Bronchial epithelial cell (primary cell): Measurements from ENCODE around the gene ZNF438.

DNA sequence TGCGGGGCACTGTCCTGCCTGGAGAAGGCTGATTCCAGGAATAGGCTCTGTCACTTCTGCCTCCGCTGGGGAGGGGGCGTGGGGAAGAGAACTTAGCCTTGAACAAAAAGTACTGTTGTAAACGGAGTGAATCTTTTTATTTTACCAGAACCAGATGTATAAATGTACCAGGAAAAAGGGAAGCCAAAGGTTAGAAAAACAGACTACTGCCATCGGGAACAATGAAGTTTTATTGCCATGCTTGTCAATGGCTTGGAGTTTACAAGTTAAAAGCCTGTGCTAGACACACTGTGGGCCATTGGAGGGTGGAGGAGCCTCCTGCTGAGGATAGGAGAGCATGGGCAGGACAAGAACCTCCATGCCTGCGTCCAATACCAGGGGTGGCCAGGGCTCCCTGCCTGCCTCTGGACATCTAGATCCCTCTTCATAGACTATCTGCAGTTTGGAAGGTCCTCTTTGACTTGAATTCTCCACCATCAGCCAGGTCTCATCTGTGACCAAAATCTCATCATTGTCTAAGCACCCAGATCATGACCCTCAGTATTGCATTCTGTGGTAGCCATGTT lies 161.7 kb upstream of the LYZL2 start:
- RRBS, 2 experiments, result no CpG with 5 or more reads among the region's 6 CpGs

DNA sequence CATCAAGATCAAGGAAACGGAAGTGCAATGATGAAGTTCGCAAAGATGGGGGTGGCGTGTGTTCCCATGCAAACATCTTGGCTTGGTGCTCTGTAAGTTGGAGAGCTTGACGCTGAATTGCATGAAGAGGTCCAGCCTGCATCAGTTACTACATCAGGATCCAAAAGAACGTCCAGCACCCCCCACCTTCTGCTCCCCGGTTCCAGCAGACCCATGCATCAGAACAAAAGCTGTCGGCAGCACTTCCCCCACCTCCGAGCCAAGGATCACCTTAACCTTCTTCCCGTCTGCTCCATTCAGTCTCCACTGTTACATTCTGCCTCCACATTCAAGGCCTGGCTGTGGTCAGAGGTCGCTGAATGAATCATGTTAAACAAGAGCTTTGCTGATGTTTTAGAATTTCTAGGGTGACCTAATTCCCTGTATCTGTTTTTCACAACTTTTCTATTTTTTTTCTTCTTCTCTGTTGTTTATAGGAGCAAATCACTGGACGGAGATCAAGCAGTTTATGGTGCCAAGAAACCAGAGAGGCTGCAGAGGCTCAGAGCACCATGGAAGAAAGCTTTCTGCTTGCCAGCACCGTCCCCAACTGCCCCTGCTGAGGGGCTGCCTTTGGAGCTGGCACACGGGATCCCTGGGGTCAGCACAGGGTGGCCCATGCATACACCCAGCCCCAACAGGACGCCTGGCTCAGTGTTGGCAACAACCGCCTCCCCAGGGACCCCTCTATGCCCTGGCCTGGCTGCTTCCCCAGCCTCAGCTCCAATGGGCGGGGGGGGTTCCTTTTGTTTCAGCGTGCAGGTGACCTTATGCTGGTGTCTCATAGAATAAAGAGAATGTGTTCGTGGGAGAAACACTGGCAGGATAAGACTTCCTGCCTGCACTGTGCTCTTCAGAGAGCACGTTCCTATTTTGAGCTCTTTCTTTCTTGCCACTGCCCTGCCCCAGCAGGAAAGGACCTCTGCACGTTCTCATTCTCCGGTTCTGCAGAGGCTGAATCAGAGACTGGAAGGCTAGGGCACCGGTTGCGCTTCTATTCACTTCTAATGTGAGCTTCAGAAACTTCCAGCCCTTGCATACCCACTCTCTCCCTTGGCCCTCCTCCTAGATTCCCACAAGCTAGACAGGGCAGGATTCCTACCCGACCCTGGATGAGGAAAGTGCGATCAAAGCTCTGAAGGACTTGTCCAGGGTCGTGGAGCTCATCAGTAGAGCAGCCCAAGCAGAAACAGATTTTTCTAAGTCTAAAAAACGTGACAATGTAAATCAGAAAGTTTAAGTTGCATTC lies 182.7 kb upstream of the LYZL2 start:
- RRBS, 2 experiments, result 71% methylated on average over 1 of the region's 27 CpGs; no CpG with 5 or more reads in 1 of the 2 experiments

GRCh38 chr10:30820152-30820626 lies 190.6 kb upstream of the LYZL2 start:
- RRBS, 2 experiments, result no CpG with 5 or more reads among the region's 5 CpGs

DNA sequence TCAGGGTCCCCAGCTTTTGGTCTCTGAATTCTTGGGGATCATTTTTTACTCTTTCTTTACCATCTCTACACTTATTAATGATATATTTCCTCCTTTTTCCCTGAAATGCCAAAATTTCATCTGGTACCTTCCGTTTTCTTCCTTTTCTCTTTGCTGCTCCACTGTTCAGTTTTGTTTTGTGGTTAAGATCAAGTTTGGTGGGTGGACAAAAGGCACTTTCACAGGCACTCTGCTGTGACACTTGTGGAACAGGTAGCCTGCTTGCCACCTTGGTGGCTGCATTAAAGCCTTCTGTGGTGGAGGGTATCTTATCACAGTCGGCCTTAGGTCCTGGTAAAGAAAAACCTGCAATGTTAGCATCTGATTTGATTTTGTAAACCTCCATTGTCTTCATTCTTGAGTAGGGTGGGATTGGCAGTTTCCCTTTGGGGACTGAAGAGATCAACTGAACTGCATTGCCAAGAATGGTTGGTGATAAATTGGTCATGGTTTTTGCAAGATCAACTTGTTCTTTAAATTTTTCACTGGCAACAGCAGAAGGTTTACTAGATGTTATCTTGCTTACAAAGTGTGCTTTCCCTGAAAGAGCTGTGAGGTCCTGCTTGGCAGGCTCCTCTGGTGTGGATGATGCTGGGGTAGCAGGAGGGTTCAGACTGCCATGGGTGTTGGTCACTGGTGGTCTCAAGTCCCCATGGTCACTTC lies 182.4 kb downstream of the ZNF438 start:
- RRBS, 2 experiments, result no CpG with 5 or more reads among the region's 2 CpGs

DNA sequence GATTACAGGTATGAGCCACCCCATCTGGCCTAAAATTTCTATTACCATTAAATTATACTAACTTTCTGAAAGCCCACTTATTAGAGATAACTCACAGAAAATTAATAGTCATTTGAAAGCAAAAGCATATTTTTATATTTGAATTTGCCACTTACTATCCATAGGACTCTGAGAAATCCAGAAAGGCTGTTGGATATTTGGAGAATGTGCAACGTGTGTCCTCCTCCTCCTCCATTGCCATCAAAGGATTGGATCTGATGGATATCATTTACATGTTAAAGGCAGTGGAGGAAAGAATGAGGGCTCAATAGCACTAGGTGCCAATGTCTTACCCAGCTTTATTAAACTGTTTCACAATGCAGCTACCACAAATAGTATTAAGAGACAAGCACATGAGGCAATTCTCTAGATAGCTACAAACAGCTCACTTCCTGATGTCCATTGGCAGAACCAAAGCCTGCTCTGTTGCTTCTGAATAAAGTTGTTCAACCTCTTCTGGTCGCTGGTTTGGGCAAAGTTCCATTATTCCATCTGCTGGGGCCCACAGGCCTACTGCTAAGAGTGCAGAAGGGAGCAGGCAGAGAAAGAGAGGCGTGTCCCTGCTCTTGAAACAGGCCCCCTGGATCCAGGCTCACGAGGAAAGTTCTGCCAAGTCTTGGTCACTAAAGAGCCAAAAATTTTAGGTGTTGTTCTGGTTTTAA lies 174.0 kb downstream of the ZNF438 start:
- RRBS, 2 experiments, result no CpG with 5 or more reads among the region's 4 CpGs

- RRBS, 2 experiments, result no CpG with 5 or more reads among the region's 1 CpG
These were observed 60.9 kb downstream of the ZNF438 start for GRCh38 chr10:30970822-30971085.

DNA sequence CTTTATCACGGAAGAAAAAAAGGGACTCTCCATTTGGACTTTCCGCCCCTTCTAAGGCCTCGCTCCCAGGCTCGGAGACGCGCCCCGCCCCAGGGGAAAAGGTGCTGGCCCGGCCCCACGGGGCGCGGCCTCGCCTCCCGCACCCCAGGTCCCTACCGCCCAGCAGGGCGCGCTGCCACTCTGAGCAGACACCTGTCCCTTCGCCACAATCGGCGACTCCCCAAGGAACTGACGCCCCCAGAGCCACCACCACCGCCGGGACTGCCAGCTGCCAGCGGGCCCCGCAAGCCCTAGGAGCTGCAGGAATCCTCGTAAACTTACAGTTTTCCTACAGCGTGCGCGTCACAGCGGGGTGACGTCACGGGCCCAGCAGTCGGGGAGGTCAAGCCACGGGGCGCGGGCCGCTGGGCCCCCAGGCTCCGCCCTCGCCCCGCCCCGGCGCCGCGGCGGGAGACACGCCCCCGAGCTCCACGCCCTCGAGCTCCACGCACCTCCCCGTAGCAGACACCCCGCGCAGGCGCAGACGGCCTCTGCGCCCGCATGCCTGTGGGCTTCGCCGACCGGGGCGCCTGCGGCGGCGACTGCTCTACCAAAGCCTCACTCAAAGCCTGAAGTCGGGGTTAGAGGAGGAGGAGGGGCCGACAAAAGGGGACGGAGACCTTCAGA lies at the start of gene ZNF438:
TSS of gene ZNF438 (minus strand) at position 354 of the 666 bp plus-strand sequence.
- RRBS, 2 experiments, result no CpG with 5 or more reads among the region's 66 CpGs

GRCh38 chr10:31051427-31052310 lies 20.0 kb upstream of the ZNF438 start:
- RRBS, 2 experiments, result no CpG with 5 or more reads among the region's 5 CpGs

DNA sequence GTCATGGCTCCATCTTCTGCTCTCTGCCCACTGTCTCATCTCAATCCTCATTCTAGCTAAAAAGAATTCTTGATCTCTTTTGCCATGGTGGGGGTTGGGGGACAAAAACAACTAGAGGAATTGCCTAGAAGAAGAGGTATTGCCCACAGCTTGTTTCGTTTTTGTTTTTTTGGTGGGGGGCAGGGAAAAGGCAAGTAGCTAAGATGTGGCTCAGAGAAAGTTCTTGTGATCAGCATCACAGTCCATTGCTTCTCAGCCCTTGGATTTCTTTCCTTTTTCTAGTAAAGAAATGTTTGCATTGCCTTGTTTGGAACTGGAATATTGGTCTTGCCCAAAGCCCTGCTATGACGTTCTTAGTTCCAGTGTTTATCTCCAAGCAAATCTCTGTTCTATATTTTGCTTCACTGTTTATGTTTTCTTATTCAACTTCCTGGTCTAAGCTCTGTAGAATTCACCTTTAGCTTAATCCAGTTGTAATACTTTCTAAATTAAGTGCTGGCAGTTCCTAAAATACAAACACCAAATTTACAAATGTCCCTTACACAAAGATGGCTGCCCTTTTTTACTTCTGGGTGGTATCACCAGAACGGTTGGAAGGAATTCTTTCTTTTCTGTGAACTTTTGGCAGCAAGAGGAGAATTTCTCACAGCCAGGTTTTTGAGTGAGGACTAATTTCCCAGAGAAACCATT lies 88.7 kb upstream of the ZNF438 start:
- RRBS, 2 experiments, result no CpG with 5 or more reads among the region's 3 CpGs

GRCh38 chr10:31146424-31146951 lies 114.8 kb upstream of the ZNF438 start:
- RRBS, 2 experiments, result no CpG with 5 or more reads among the region's 22 CpGs

- RRBS, 2 experiments, result no CpG with 5 or more reads among the region's 9 CpGs
These were observed 251.2 kb downstream of the ARHGAP12 start for GRCh38 chr10:31677419-31677905.

GRCh38 chr10:31706853-31707228 lies 221.8 kb downstream of the ARHGAP12 start:
- RRBS, 2 experiments, result no CpG with 5 or more reads among the region's 6 CpGs

GRCh38 chr10:31760244-31760752 lies 168.3 kb downstream of the ARHGAP12 start:
- RRBS, 2 experiments, result 3 to 4% methylated on average over 1 of the region's 24 CpGs

- RRBS, 2 experiments, result no CpG with 5 or more reads among the region's 4 CpGs
These were observed 48.7 kb upstream of the ARHGAP12 start for GRCh38 chr10:31977314-31977836.

DNA sequence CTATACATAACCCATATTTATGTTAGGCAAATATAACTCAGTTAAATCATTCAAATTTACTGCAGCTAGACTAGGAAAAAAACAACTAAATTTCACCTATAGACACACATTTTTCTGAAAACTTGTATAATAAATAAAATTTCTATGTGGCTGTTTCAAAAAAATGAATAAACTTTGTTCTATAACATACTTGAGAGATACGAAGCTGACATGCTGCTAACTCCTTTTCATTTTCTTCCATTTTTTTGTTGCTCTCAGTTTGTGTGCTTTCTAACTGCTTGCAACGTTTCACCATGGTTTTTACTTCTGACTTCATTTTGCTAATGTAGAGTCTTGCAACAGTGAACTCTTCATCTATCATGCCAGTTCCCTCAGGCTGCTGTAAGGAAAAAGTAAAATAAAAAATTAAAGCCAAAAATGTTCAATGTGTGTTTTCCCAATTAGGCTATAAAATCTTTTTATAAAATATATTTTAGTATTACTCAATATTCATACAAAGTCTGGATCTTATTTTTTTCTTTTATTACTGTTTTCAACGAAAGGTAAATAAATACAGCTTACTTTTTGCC lies 33.5 kb downstream of the KIF5B start:
- RRBS, 2 experiments, result no CpG with 5 or more reads among the region's 3 CpGs

GRCh38 chr10:32051815-32052361 lies 4.3 kb downstream of the KIF5B start:
- RRBS, 2 experiments, result no CpG with 5 or more reads among the region's 4 CpGs

- RRBS, 2 experiments, result 1 to 2% methylated on average over 16 to 17 of the region's 59 CpGs
These were observed 861 bp downstream of the EPC1 start for GRCh38 chr10:32345834-32346759.

DNA sequence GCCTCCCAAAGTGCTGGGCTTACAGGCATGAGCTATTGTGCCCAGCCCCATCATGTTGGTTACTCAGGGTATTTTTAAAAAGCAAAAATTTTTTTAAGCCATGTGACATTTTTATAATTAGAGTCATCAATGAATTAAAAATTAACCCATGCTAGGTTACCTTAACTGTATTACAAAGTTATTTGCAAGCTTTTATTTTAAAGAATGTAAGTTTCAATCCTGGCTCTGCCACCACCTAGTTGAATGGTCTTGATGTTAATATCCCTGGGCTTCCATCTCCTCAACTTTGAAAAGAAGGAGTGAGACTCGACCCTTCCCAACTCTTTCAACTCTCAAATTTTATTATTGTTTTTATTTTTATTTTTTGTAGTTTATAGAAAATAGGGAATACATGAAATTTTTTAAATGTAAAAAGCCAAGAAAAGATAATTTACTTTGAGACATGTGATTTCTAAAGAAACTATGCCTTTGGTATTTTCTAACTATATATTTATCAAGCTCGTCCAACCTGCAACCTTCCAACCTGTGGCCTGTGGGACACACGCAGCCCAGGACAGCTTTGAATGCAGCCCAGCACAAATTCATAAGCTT lies 17.4 kb upstream of the EPC1 start:
- RRBS, 2 experiments, result no CpG with 5 or more reads among the region's 3 CpGs

- RRBS, 2 experiments, result no CpG with 5 or more reads among the region's 4 CpGs
These were observed 34.3 kb upstream of the EPC1 start for GRCh38 chr10:32381291-32381625.